Bronchus fibroblast of lung (primary cell): Measurements from ENCODE around the genes ZNF609, CLPX and SLC24A1.

DNA sequence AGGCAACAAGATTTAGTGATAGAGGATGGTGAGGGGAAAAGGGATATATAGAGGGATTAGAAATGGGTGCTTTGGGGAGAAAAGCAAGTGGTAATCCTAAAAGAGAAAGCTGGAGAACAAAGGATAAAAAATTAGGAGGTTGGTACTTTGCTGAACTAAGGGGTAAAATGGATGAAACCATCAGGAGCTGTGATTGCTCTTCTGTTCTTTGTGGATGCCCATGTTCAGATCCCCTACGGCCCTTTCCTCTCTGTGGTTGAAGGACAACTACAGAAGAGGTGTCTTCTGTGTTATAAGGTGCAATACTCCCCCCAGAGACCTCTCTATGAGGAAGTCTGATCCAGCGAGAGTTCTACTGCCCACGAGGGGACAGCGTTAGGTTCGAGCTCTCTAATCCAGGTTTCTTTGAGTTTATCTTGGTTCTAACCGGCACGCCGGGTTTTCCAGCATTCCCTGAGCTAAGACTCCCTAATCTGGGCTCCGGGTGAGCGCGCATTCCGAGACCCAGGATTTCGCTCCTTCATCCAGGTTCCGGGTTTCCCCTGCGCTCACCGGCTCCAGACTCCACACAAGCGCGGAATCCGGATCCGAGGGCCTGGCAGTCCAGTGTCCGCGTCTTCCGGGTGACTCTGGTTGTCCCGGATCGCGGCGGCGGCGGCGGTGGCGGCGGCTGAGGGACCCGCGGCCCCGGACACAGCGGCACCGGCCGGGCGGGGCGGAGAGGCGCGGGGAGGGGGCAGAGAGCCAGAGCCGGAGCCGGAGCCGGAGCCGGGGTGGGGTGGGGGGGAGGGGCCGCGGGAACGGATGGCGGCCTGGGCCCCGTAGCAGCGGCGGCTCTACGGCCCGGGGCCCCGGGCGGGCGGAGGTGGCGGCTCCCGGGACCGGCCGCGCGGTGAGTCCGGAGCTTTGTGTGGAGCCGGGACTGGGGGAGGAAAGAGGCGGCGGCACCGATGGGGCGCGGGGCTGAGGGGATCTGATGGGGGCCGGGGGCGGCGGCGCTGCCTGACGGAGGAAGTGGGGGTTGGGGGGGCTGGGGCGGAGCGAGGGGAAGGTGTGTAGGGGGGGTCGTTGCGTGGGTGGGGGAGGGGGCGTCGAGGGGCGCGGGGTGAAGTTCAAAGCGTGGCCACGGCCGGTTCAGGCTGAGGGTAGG is at the start of gene ZNF609:
Gene ZNF609 (plus strand): TSS at position 632 of the 1,150 bp plus-strand sequence.
- RAMPAGE, long total RNA = no peak

GRCh38 chr15:64622487-64623284 is 152.7 kb downstream of the RBPMS2 start:
- RAMPAGE, long total RNA = no peak

GRCh38 chr15:64695355-64695974 is 79.9 kb downstream of the RBPMS2 start:
- RAMPAGE, long total RNA = no peak

GRCh38 chr15:64844415-64845786 is 3.2 kb downstream of the PLEKHO2 start:
- RAMPAGE, long total RNA = no peak

- RAMPAGE, long total RNA = no peak
These were observed 6.7 kb downstream of the PLEKHO2 start for GRCh38 chr15:64848434-64848818.

- RAMPAGE, long total RNA = no peak
These were observed 31.3 kb downstream of the PLEKHO2 start for GRCh38 chr15:64872969-64873489.

DNA sequence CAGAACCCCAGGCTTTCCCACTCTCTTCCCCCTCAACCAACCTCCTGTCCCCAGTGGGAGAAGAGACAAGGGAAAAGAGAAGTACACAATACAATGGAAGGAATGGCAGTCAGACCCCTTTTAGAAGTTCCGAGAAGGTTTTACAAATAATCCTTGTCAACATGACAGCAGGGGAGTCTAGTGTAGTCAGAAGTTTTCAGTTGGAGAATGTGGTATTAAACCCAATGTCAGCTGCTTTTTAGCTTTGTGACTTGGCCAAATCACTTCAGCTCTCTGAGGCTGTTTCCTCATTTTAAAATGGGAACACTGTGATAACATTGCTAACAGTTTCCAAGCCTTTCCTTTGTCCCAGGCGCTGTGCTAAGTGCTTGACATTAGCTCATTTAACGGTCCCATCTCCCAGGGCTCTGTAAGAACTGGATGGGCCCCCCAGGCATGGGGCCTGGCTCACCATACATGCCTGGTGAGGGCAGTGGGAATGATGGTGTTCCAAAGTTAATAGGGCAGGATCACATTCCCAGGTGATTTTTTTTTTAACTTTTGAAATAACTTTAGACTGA is 7.9 kb downstream of the RASL12 start:
- RAMPAGE, long total RNA = no peak

- RAMPAGE, long total RNA = no peak
These were observed 7.0 kb downstream of the RASL12 start for GRCh38 chr15:65060569-65061318.

DNA sequence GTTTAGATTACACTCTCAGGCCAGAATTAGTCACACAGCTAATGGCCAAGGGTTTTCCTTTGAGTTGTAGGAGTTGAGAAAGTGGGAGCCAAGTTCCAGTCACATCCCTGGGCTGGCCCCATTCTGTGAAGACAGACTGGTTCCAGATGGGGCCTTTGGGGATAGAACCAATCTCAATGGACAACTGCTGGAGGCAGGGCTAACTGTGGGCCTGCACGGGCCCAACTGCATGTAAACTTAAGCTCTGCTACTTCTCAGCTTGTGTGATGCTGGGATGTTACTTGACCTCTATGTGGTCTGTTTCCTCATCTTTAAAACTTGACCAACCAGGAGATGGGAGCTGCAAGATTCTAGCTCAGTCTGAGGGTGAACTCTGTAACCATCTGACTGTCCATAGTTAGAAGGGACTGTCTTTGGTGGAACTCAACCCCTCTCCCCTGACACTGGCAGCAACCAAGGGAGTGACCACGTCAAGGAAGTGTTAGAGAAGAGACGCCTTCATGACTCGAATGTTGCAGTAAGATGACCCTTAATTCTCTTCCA is 1.6 kb upstream of the RASL12 start:
- RAMPAGE, long total RNA = no peak

GRCh38 chr15:65077691-65078511 is 1.4 kb downstream of the KBTBD13 start:
- RAMPAGE, long total RNA = no peak

DNA sequence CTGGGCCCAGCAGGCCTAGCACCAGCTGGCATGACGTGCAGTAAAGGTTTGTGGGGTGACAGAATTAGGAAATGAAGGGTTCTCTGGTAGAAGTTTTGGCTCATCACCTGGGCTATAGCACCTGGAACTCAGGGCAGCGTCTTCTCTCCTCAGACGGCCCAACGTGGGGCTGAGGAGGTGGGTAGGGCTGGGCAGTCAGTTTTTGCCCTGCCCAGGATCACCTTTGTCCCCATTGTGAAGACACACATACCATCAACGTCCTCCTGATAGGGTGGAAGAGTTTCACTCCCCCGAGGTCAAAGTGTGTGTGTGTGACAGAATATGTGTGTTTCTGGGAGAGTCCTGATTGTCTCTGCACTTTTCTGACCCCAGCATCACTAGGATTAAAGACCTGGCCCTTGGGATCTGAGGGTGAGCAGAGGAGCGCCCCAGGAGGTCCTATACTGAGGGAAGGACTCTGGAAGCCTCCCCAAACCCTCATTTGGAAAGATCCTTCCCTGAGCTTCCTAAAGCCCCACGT is 12.2 kb downstream of the KBTBD13 start:
- RAMPAGE, long total RNA = no peak

GRCh38 chr15:65180329-65180603 is 4.9 kb downstream of the CLPX start:
- RAMPAGE, long total RNA = no peak

GRCh38 chr15:65184819-65185862 is at the start of gene CLPX:
Gene CLPX, minus strand, starts transcription at chr15:65185342.
- RAMPAGE, long total RNA = start-site peak on the minus strand at chr15:65185314-65185350, 116 and 108 reads in 2 replicates

DNA sequence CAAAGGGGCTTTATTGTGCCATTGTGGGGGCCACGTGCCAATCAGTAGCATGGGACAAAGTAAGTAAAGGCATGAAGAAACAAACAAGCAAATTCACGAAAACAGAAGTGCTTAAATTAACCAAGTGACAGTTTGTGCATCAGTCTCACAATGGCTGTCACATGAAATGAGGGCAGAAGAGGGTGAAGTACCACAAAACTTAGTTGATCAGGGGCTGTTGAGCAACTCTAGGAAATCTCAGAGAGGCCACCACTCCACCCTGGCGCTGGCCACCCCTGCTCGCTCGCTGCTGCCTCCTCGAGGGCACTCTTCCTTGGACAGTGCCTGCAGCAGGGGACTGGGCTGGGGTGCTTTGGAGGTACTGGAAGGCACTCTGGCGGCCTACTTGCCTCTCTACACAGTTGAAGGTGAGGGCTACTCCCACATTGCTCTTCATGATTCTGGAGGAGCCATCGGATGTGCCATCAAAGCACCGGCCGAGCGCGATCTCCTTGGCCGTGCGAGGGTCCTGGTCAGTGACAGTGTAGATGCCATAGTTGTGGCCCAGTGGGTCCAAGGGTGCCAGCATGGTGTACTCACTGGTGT is 11.5 kb upstream of the CLPX start:
- RAMPAGE, long total RNA = no peak

DNA sequence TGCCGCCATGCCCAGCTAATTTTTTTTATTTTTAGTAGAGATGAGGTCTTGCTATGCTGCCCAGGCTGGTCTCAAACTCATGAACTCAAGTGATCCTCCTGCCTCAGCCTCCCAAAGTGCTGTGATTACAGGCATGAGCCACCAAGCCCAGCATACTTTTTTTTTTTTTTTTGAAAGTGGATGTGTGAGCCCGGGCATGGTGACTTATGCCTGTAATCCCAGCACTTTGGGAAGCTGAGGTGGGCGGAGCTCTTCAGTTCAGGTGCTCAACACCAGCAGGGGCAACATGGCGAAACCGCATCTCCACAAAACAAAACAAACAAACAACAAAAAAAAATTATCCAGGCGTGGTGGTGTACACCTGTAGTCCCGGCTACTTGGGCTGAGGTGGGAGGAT is 12.6 kb downstream of the PARP16 start:
- RAMPAGE, long total RNA = no peak

DNA sequence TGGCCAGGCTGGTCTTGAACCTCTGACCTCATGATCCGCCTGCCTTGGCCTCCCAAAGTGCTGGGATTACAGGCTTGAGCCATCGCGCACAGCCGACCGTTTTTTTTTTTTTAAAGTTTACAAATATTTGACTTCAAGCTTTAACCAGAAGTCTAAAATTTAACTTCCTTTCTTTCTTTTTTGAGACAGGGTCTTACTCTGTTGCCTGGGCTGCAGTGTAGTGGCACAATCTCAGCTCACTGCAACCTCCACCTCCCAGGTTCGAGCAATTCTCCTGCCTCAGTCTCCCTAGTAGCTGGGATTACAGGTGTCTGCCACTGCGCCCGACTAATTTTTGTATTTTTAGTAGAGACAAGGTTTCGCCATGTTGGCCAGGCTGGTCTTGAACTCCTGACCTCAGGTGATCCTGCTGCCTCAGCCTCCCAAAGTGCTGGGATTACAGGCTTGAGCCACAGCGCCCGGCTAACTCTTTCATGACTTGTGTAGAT is 39.1 kb upstream of the IGDCC4 start:
- RAMPAGE, long total RNA = no peak

DNA sequence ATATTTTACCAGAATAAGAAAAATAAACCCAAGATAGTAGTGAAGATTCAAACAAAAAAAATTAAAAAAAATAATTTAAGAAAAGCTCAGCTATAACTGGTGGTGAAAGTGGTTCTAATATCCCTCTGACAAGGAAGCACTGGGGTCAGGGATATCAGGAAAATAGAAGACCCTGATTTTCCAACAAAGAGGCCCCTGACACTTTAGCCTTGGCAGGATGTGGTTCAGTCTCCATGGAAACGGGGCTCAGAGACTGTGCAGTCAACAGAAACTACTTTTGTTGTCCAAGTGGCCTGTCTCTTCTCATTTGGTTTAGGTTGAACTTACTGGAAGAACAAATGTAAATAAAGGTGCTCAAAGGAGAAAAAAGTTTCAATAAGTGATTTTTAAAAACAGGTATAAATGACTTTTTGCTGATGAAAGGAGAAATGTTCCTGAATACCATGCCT is 27.2 kb downstream of the INTS14 start:
- RAMPAGE, long total RNA = no peak

DNA sequence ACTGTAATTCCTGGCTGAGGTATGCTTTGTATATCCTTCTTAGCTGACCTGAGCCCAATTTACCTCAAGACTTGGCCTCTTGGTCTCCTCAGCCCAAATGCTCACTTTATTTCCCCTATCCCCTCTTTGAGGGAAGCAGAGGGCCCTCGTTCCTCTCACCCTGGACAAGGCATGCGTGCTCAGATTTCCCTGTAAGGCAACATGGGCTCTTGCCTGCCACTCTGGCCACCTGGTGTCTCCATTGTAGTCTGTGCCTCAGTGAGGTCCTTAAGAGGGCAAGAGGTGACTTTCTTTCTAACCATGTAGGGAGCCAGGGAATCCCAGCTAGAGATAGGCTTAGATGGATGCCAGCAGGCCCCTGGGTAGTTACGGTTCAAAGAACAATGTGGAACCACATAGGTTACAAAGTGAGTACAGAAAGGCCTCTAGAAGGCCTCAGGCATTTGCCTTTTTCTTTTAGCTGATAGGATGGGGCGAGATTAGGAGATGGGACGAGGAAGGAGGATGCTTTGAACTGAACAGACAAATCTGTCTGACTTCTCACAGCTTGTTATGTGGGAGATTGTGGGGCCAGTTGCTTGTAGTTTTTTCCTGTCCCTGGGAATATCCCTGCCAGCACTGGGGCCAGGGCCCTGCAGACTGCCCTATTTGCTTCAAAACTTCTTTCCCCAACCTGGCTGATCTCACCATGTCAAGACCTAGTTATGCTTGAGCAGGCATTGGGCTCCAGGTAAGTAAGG is 1.1 kb upstream of the INTS14 start:
- RAMPAGE, long total RNA = no peak

DNA sequence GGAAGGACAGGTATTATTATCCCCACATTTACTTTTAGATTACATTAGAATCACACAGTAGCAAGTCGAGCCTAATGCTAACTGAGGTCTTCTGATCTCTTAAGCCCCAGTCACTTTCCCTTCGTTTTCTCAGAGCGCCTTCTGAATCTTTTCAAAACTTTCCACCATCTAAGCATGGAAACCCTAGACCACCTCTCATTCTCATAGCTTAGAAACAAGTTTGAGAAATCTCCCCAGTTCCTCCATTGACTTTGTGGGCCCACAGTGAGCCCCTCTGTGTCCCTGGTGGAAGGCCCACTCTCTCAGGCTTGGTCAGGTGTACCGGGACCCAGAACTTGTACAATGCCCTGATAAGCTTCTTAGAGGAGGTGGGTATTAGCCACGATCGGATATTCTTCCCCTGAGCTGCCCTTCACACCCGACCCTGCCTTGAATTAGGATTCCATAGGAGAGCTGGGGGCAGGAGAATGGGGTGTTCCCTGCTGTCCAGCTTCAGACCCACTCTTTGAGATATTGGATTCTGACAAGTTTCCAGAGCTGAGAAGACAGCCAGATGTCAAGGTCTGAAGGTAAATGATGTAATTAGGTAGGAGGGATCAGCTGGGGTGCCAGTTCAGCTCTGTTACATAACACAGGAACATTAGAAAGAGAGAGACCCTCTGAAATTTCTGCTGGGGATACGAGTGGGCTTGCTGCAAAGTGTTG is at the start of gene SLC24A1:
Gene SLC24A1 (plus strand): TSS at position 415 of the 705 bp plus-strand sequence.
- RAMPAGE, long total RNA = no peak

- RAMPAGE, long total RNA = no peak
These were observed 8.2 kb downstream of the DENND4A start for GRCh38 chr15:65783842-65784393.